Colon Carcinoma Metastatic in the Brain (tissue), 2 donors: Measurements from ENCODE around the gene C10orf143.

GRCh38 chr10:127392250-127392668, 156.8 kb upstream of the NPS start:
- PRO-cap, 2 experiments = no peak in any of the 2 experiments

- PRO-cap, 2 experiments = no peak in any of the 2 experiments
Measured at GRCh38 chr10:127911411-127912027, 4.6 kb downstream of the PTPRE start.

DNA sequence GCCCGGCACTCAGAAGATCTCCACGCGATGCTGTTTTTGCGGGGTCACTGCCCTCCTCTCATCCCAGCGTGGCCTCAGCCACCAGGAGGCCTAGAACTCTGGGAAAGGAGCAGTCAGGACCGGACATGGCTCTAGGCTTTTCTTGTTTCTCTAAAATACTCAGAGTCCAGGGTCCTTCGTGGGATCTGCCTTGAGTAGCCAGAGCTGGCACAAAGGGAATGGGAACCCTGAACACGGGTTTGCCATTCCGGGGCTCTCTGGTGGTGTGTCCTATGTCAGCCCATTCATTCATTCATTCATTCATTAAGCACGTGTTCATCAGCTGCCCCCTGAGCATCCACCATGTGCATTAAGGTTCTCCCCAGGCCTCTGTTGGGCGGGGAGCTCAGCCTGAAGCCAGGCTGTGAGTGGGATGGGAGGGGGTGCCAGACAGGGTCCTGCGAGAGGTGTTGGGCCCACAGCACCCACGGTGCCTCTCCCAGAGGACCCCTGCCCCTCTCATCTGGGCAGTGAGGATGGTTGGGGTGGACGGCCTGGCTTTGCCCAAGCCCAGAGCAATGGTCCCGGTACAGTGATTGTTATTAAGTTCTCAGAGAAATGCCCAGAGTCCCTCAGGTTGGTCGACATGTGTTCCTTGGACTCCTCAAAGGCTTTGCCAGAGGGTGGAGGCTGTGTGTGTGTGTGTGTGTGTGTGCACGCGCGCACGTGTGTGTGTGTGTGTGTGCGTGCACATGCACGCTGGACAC, 106.7 kb downstream of the MKI67 start:
- PRO-cap, 2 experiments = no peak in any of the 2 experiments

- PRO-cap, 2 experiments = no peak in any of the 2 experiments
Measured at GRCh38 chr10:128042152-128042675, 84.0 kb downstream of the MKI67 start.

DNA sequence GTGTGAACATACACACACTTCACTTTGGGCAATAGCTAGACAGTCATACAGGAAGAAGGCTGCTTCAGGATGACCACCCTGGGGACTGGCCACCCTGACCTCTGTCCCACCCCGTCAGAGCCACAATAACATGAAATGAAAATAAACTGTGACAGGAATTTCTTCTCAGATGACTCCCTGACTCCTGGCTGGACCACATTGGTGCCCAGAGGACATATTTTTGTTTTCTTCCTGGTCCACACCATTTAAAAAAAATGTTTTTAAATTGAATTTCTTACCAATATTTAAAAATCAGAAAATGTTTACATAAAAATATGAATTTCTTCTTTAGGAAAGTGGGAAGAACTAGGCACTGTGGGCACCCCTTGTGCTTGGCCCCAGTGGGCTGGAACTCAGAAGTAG, 81.6 kb downstream of the MKI67 start:
- PRO-cap, 2 experiments = no peak in any of the 2 experiments

- PRO-cap, 2 experiments = no peak in any of the 2 experiments
Measured at GRCh38 chr10:128055286-128055837, 70.9 kb downstream of the MKI67 start.

DNA sequence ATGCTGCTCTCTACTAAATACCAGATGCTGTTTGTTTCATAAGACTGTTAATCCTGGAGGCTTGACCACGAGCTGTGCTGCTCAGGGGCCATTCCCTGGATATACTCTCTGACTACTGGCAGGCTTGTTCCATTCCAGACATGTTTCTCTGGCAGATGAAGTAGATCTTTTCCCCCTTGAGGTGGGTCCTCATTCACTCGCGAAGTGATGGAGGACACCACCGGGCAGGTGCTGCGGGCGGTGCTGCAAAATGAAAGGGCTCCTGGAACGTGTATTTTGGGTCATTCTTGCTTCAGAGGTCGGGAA, 61.1 kb downstream of the MKI67 start:
- PRO-cap, 2 experiments = no peak in any of the 2 experiments

DNA sequence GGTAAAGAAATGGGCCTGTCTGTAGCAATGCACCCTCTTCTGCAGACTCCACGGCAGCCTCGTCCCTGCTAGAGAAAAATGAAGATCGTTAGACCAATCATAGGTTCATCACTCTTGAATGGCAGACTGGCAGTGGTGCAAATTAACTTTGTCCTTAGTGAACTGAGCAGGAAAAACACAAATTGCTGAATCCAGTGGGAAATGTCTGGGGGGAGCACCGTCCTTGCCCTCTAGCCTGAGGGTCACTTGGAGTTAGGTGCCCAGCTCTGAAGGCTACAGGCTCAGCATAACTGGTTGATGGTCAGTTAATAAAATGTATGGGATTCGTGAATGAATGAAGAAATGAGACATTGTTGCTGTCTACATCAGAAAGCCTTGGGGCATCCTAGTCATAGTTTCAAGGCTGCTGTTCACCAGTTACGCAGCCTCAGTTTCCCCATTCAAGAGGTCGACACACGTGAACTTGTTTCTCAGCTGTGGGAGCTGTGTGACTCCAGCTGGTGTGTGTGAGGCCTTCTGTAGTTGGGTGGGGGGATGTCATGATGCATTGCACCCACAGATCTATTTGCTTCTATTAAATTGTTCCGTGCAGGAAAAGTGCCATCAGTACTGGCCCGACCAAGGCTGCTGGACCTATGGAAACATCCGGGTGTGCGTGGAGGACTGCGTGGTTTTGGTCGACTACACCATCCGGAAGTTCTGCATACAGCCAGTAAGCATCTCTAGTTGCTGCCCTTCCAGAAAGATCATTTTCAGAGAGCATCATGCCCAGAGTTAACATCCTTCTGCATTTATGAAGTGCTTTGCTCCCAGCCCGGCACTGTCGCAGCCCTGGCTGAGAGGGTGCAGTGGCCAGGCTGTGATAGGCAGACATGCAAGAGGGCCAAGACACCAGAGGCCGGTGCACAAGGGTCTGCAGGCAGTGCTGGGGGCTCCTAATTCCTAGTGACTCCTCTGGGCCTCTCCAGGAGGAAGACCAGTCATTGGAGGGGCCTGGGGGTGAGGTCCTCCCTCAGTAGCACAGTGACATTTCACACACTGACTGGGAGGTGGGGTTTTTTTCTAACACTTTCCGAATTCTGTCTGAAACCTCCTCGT, 60.4 kb downstream of the MKI67 start:
- PRO-cap, 2 experiments = no peak in any of the 2 experiments

- PRO-cap, 2 experiments = no peak in any of the 2 experiments
Measured at GRCh38 chr10:128069366-128070616, 56.4 kb downstream of the MKI67 start.

DNA sequence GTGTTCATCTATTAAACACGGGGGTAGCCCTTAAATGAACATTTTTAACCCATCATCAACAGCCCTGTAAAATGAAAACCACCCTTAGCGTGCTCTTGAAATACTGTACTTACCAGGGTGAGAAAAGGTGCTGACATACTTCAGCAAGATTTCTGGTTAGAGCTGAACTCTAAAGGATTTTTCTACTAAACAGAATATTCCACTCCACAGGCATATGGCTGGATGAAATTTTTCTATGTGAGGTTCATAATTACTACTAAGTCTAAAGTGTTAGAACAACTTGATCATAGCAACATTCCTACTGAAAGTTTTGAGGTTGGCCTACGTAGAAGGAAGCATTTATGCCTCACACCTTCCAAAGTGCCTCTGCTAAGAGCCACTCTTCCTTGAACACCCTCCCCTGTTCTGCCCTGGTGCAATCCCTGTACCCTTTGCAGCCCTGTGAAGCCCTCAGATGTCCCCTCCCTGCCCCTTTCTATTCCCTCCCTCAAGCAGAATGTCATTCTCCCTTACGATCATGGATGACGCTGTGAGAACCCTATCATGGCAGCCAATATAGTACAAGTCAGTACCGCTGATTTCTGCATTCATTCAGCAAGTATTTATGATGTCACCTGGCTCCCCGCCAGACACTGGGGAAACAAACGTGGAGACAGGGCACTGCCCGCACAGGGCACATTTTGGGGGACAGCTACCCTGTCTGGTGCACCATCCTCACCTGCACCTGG, 28.7 kb downstream of the MKI67 start:
- PRO-cap, 2 experiments = no peak in any of the 2 experiments

- PRO-cap, 2 experiments = no peak in any of the 2 experiments
Measured at GRCh38 chr10:128102315-128103045, 23.7 kb downstream of the MKI67 start.

GRCh38 chr10:129021280-129022177, 445.5 kb upstream of the MGMT start:
- PRO-cap, 2 experiments = no peak in any of the 2 experiments

GRCh38 chr10:129331676-129332175, 135.3 kb upstream of the MGMT start:
- PRO-cap, 2 experiments = no peak in any of the 2 experiments

DNA sequence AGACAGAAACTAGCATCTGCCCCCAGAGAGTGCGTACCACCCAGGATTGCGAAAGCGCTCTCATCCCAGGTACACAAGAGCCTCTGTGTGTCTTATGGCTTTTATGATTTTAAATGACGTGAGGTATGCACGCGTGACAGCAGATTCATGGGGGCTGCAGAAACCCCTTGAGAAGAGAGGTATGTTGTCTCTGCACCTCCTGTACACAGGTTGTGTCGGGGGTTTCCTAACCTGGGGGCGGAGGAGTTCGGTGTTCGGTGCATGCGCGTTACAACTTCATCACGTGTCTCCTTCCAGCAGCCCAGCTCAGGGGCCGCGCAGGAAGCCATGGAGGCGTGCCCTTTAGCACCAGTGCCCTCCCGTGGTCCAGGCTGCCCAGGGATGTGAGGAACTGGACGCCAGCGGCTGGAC, 186.5 kb downstream of the EBF3 start:
- PRO-cap, 2 experiments = no peak in any of the 2 experiments

GRCh38 chr10:129946353-129946771, 17.7 kb downstream of the EBF3 start:
- PRO-cap, 2 experiments = no peak in any of the 2 experiments

GRCh38 chr10:130108819-130109410, 1.7 kb downstream of the C10orf143 start:
- PRO-cap, 2 experiments = no peak in any of the 2 experiments

- PRO-cap, 2 experiments = peak in 2 of 2 experiments; most common plus-strand start chr10:130110579 (in 2); most common minus-strand start chr10:130110477 (in 2)
Measured at GRCh38 chr10:130110147-130110713, 400 bp downstream of the C10orf143 start.

DNA sequence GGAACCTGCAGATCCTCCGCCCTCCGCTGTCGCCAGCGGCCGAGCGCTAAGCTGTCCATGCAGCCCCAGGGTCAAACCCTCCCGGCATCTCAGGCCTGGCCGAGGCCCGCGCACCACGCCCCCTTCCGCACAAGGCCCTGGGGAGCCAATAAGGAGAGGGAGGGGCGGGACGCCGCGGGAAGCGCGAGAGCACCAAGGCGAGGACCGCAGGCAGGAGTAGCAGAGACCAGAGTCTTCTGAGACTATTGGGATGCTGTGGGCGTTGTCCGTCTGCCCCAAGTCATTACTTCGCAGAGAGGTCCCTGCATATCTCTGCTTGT, at the start of gene C10orf143:
Gene C10orf143 (minus strand): TSS at position 117 of the 320 bp plus-strand sequence.
- PRO-cap, 2 experiments = peak in 1 of 2 experiments; most common plus-strand start position 200 of the sequence (in 1); most common minus-strand start position 117 of the sequence (in 1)

GRCh38 chr10:130213271-130213690, 77.1 kb downstream of the GLRX3 start:
- PRO-cap, 2 experiments = no peak in any of the 2 experiments

DNA sequence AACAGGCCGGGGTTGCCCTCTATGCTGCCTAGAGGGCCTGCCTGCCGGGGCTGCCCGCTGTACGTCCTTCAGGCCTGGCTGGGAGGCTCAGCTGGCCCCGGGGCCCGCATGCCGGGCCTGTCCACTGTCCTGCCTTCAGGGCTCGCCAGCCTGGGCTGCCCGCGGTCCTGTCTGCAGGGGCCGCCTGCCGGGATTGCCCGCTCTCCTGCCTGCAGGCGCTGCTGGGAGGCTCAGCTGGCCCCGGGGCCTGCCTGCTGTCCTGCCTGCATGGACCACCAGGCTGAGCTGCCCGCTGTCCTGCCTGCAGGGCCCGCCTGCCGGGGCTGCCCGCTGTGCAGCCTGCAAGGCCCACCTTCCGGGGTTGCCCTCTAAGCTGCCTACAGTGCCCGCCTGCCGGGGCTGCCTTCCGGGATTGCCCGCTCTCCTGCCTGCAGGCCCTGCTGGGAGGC, 164.3 kb downstream of the GLRX3 start:
- PRO-cap, 2 experiments = peak in 1 of 2 experiments; most common minus-strand start position 287 of the sequence (in 1)